H9 (cell line): Measurements from ENCODE around the genes ZNF326, DR1 and FNBP1L.

GRCh38 chr1:89994624-89995442, at the start of gene ZNF326:
TSS of gene ZNF326 (plus strand) at chr1:89995110.
- PRO-cap, result bidirectional peak, plus-strand start at chr1:89995168, minus-strand start at chr1:89994983; bidirectional peak, plus-strand start at chr1:89995371, minus-strand start at chr1:89995367

- PRO-cap, result no peak
These were observed 95.0 kb downstream of the ZNF644 start for GRCh38 chr1:90926810-90927278.

- PRO-cap, result no peak
These were observed 70.6 kb downstream of the ZNF644 start for GRCh38 chr1:90950996-90951875.

GRCh38 chr1:91019901-91020376, 1.9 kb downstream of the ZNF644 start:
- PRO-cap, result no peak

DNA sequence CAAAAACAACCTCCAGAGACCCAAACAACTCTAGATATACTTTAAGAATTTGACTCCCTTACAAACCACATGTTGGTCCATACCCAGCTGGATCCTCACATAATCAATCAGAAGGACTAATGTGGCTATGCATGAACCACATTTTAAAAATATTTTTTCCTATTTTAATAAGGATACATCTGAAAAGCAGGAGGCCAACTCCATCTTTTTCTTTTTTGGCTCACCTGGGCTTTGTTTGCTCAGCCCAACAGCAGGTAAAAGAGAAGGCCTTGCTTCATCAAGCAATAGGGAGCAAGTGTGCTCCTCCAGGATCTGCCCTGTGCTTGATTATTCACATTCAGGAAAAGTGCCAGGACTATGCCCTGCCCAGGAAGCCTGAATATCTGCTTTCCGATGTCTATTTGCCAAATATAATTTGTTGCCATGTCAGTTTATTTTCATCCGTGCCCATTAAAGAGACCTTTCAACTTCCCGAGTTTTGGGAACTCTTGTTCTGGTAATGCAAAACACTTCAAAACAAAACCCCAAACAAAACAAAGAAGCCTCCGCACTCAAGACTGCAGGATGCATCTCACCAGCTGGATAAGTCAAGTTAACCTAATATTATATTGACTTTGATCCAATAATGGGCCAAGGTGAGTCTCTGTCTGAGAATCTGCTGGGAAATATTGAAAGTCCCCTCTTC, 185.3 kb downstream of the CDC7 start:
- PRO-cap, result no peak

GRCh38 chr1:91689636-91690088, 189.0 kb downstream of the CDC7 start:
- PRO-cap, result no peak

- PRO-cap, result no peak
These were observed 87.8 kb downstream of the TGFBR3 start for GRCh38 chr1:91798049-91798687.

GRCh38 chr1:91864599-91864930, 21.4 kb downstream of the TGFBR3 start:
- PRO-cap, result no peak

DNA sequence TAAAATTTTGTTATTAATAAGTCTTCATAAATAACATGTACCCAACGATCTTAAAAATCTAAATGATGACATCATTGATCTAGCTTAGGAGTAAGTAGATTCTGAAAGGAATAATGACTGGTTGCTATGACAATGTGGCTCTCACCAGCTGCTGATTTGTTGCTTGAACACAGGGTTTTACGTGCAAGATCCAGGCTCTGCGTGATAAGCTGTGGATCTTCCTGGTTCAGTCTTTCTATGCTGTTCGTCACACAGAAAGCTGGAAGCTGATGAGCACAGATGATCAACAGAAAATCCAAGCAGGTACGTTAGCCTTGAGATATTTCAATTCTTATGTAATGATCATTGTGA, 49.0 kb upstream of the C1orf146 start:
- PRO-cap, result no peak

- PRO-cap, result no peak
These were observed 50.3 kb upstream of the GFI1 start for GRCh38 chr1:92536940-92537476.

- PRO-cap, result bidirectional peak, plus-strand start at chr1:92832733, minus-strand start at chr1:92832688; bidirectional peak, plus-strand start at chr1:92832912, minus-strand start at chr1:92832829; bidirectional peak, plus-strand start at chr1:92832942, minus-strand start at chr1:92832989
These were observed 776 bp downstream of the RPL5 start for GRCh38 chr1:92832592-92833040.

DNA sequence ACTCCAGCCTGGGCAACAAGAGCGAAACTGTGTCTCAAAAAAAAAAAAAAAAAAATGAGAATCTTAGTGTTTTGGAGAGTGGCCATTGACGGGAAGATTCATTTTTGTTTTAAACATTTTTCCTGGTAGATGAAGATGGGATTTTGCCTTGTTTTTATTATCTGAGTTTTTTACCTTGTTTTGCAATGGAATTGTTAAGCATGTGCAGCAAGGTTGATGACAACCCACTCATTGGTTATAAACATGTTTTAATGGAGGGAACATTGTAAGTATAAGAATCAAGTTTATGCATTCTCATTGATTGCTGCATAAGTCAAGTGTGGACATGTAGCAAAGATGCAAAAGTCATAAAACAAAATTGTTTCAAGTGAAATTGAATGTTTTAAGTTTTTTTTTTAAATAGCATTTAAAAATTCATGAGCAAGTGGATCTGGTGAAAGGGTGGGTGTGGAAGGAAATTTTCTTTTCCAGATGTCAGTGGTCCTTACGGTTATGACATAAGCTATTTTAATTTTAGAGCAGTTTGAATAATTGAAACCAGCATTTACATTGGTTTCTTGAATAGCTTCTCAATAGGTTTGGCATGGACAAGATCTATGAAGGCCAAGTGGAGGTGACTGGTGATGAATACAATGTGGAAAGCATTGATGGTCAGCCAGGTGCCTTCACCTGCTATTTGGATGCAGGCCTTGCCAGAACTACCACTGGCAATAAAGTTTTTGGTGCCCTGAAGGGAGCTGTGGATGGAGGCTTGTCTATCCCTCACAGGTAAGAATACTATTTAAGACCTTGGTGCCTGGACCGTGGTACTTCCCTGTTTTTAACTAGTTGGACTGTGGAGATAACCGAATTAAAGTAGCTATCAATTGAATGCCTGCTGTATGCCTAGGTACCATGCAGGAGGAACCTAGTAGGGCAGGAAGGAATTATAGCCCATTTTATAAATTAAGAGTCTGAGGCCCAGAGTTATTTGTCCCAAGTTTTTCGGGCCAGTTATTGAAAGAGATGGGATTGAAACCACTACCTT, 4.1 kb downstream of the RPL5 start:
- PRO-cap, result no peak

DNA sequence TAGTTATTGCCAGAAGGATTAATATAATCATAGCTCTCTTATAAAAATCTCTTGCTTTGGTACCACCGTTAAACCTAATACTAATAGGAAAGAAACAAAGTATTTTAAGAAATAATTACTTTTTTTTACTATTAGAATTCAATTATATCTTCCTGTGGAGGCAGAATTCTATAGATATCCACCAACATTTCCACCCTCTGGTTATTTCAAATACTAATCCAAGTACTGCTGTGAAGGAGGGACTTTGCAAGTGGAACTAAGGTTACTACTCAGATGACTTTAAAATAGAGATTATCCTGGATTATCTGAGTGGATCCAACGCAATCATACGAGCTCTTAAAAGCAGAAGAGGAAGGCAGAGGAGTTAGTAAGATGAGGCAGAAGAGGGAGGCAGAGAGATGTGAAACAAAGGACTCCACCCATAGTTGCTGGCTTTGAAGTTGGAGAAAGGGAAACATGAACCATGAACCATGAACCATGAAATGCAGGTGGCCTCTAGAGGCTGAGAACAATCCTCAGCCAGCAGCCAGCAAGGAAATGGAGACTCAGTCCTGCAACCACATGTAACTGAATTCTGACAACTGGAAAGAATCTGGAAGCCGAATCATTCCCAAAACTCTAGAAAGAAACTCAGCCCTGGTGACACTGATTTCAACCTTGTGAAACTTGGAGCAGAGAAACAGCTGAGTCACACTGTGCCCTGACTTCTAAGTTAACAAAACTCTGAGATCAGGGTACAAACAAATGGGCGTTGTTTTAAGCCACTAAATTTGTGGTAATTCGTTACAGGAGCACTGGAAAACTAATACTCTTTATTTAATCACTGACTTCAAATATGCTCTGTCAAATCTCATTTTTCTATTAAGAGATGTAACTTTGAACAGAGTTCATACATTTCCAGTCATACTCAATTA, 10.2 kb downstream of the DIPK1A start:
- PRO-cap, result no peak

DNA sequence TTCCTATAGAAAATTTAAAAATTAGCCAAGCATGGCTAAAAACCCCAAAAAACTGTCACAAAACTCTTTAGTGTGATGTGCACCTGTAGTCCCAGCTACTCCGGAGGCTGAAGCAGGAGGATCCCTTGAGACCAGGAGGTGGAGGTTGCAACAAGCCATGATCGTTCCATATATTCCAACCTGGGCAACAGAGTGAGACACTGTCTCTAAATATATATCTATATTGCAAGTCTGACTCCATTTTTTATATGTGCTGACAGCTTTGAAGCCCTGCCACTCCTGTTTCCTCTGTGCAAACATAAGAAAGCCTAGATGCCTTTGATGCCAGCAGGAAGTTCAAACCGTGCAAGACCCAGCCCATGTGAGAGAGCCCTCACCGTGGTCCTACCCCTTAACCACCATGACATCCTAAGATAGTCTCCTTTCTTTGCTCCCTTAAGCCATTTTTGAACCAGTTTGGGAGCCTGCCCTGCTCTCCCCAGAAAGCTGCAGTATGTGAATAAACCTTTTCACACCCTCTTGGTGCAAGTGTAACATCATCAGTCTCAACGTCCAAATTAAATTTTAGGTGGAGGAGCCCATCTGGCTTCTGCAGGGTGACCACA, 3.7 kb upstream of the DIPK1A start:
- PRO-cap, result no peak

- PRO-cap, result no peak
These were observed 34.2 kb upstream of the DIPK1A start for GRCh38 chr1:92995481-92995937.

GRCh38 chr1:93080231-93080462, 1.1 kb downstream of the MTF2 start:
- PRO-cap, result no peak

DNA sequence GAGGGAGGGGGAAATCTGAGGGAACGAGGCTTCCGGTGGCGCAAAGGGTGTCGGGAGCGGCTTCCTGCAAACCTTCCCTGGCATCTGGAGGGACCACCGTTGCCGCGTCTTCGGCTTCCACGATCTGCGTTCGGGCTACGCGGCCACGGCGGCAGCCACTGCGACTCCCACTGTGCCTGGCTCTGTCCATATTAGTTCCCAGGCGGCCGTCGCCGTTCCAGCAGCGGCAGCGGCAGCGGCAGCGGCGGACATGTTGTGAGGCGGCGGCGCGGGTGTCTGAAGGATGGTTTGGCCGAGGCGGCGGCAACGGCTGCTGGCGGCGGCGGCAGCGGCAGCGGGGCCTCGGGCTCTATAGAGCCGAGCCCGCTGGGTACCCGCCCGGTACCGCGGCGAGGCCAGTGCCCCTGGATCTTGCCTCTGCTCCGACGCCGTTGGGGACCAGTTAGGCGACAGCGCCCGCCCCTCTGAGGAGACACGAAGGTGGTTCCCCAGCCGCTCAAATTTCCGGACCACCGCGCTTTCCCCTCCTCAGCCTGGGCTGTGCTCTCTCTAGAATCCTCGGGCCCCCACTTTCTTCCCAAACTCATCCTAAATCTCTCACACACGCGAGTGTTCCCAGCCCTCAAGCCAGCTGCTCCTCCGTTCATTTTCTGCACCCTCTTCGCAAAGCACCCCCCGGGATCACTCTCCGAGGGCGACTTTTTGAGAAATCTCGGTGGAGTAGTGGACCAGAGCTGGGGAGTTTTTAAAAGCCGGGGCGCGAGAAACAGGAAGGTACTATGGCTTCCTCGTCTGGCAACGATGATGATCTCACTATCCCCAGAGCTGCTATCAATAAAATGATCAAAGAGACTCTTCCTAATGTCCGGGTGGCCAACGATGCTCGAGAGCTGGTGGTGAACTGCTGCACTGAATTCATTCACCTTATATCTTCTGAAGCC, at the start of gene DR1:
TSS of gene DR1 (plus strand) at position 41 of the 941 bp plus-strand sequence.
- PRO-cap, result bidirectional peak, plus-strand start at position 116 of the sequence, minus-strand start outside the sequence; bidirectional peak, plus-strand start at position 194 of the sequence, minus-strand start at position 278 of the sequence; bidirectional peak, plus-strand start at position 528 of the sequence, minus-strand start at position 466 of the sequence

GRCh38 chr1:93447808-93448330, at the start of gene FNBP1L:
TSS of gene FNBP1L (plus strand) at chr1:93448118.
- PRO-cap, result bidirectional peak, plus-strand start at chr1:93448133, minus-strand start at chr1:93448009

GRCh38 chr1:93473605-93474204, 25.8 kb downstream of the FNBP1L start:
- PRO-cap, result no peak

- PRO-cap, result no peak
These were observed 21.7 kb downstream of the BCAR3 start for GRCh38 chr1:93659773-93660477.